Measurements from ENCODE around the gene FAM98B.

GRCh38 chr15:37093462-37094000, 6.8 kb downstream of the MEIS2 start:
- CAGE, long polyA plus RNA = no peak
- RRBS = no CpG with 5 or more reads among the region's 9 CpGs

GRCh38 chr15:37102790-37103103, 2.4 kb upstream of the MEIS2 start:
- CAGE, long polyA plus RNA = no peak
- RRBS = 24% methylated on average over 4 of the region's 16 CpGs

GRCh38 chr15:37807391-37807722, 127.1 kb upstream of the TMCO5A start:
- CAGE, long polyA plus RNA = no peak
- RRBS = no CpG with 5 or more reads among the region's 1 CpG

DNA sequence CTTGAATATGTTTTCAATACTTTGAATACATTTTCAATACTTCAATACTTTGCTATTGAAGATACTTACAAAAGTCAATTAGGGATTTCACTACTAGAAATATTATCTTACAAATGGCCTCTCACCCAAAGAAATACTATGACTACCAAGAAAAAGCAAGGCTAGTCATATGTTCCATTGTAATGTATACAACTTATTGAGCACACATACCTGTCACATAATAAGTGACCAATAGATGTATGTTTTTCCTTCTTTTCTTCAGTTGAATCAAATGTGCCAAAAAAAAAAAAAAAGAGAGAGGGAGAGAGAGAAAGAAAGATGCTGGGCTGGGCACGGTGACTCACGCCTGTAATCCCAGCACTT, 157.2 kb downstream of the TMCO5A start:
- CAGE, long polyA plus RNA = no peak
- RRBS = no CpG with 5 or more reads among the region's 2 CpGs

GRCh38 chr15:38282608-38283387, 30.2 kb downstream of the SPRED1 start:
- CAGE, long polyA plus RNA = no peak
- RRBS = no CpG with 5 or more reads among the region's 14 CpGs

DNA sequence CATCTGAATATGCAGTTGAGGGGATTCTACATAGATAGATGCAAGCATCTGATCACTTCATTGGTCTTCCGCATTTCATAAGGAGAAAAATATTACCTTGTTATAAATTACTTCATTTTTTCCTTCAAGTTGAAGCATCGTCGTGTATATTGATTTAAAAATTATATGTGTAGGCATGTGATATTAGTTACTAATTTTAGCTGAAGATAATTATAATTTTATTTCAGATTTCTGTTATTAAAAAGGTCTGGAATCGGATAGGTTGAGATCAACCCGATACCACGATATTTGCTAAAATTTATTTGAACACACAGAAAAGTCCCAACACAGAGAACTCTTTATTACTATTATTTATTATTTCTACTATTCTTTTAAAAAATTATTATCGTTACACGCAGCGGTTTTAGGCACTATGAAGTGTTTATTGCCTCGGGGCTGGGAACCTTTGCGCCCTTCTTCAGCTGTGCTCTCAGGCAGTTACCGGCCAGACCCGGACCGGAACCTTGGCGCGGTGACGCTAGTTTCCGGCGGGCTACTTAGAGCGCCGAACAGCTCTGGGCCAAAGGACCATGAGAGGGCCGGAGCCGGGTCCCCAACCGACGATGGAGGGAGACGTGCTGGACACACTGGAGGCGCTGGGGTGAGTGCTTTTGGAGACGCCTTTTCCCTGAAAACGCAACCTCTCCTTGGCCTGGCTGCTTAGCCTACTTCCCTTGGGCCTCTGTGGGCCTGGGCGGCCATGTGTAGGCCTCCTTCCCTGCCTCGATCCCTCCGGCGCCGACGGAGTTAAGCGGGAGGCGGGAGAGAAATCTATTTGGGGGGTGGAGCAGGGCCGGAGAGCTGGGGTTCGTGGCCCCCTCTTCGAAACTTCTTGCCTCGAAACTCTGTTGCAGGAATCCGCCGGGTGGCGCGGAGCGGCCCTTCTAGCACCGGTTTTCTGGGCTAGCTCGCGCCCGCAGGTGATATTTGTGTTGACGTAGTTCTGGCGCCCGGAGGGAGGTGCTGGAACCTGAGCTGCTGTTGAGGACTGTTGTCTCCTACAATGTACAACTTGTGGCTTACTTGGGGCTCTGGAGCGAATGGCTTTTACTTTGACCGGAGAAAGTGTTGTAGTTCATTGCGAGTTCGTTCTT, at the start of gene FAM98B:
Gene FAM98B, plus strand, starts transcription at position 535 of the 1,133 bp plus-strand sequence.
- CAGE, long polyA plus RNA = start-site peak on the plus strand centred at position 554 of the sequence, 97 bp wide, 527 and 739 reads in 2 replicates
- RRBS = 1% methylated on average over 26 of the region's 57 CpGs

GRCh38 chr15:38560343-38560970, 4.2 kb downstream of the RASGRP1 start:
- CAGE, long polyA plus RNA = no peak
- RRBS = no CpG with 5 or more reads among the region's 10 CpGs

DNA sequence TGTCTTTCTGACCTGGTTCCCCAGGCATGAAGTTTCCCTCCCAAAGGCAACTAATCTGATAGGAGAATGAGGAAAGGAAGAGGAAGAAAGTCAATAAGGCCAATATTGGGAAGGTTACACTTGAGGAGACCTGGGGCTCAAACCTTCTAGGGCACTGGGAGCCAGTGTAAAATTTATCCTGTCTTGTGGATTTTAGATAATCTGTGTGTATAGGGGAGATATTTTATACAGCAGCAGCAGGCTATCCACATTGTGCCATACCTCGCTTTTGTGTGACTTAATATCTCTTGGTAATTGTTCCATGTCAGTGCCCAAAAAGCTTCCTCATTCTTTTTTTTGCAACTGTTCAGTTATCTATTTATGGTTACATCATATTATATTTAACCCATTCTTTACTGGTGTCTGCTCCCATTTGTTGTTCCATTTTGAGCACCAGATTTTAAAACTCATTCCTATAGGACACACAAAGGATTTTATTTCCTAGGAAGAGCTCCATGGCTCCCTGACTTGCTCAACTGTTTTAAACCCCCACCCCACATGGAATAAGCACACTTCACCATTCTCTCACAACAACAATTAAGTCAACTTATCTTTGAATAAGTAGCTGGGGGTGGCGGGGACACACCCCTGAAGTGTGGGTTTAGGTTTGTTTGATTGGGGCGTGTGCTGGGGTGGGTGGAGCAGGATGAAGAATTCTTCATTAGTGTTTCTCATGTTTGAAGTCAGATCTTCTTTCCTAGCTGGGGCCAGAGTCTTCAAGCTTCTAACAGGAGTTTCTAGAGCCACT, 86.3 kb upstream of the RASGRP1 start:
- CAGE, long polyA plus RNA = no peak
- RRBS = no CpG with 5 or more reads among the region's 3 CpGs

- CAGE, long polyA plus RNA = no peak
- RRBS = no CpG with 5 or more reads among the region's 3 CpGs
These were observed 440.9 kb upstream of the THBS1 start for GRCh38 chr15:39139923-39140461.

- CAGE, long polyA plus RNA = no peak
- RRBS = no CpG with 5 or more reads among the region's 7 CpGs
These were observed 408.8 kb upstream of the THBS1 start for GRCh38 chr15:39171920-39172633.

DNA sequence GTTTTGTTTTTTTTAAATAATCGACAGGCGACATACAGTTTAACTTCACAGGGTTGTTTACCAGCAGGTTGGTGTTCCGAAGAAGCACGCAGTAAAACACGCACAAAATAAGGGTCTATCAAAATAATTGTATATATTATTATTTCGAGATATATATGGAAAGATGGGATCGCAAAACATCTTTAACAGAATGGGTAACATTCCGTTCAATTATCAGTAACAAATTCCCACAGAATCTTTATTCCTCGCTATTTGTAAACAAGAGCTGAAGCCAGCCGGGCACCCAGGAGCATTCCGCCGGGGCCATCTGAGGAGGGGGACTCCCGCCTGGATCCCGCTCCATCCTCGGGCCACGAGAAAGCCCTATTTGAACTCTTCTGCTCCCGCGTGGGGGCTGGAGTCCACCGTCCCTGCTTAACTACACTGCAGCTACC, 768 bp downstream of the GPR176 start:
- CAGE, long polyA plus RNA = no peak
- RRBS = no CpG with 5 or more reads among the region's 19 CpGs

DNA sequence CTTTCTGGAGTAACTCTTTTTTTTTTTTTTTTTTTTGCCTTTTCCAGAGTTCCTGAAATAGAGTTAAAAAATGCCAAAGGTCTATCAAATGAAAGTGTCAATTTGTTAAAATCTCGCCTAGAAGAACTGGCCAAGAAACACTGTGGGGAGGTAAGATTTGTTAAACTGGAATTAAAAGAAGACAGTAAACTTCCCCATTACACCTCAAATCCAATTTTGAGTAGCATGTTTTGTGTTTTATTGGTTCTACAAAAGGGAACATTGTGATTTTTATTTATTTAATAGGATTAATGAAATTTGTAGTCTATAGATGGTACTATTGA, 9.4 kb downstream of the EIF2AK4 start:
- CAGE, long polyA plus RNA = no peak
- RRBS = no CpG with 5 or more reads among the region's 1 CpG

DNA sequence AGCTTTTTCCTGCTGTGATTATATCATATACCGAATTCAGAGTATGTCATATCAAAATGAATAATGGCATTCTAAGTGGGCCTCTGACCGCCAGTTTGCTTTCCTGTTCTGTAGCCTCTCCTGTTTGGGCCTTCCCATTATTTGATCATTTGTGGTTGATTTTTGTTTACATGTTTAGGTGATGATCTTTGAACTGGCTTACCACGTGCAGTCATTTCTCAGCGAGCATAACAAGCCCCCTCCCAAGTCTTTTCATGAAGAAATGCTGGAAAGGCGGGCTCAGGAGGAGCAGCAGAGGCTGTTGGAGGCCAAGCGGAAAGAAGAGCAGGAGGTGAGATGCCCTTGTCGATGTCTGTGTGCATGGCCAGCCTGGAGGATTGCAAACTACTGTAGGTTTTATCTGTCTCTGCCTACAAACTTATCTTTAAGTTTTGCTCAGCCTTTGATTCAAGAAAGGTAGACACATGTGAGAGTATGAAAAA, 15.1 kb downstream of the EIF2AK4 start:
- CAGE, long polyA plus RNA = no peak
- RRBS = no CpG with 5 or more reads among the region's 7 CpGs

- CAGE, long polyA plus RNA = no peak
- RRBS = no CpG with 5 or more reads among the region's 3 CpGs
These were observed 6.6 kb upstream of the SRP14 start for GRCh38 chr15:40045569-40045903.

DNA sequence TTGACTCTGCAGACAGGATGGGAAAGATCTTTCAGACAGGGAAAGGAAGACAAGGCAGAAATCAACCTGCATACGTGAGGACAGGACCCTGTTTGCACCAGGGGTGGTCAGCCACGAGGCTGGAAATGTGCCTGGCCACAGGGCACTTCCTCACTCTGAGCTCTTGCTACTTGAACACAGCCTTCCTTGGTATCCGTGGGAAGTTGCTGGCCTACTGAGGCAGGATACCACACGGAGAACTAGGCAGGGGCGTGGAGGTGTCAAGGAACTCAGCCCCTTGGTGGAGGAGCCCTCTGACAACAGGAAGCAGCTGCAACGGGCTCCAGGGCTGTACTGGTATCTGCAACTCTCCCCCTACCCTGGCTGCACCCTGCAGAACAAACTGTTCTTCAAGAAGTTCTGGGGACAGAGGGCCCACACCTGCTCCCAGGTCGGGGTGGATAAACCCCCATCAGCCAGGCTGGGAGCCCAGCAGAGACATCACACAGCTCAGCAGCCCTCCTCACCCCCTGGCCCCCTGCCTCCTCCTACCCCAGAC, 9.4 kb upstream of the SRP14 start:
- CAGE, long polyA plus RNA = no peak
- RRBS = no CpG with 5 or more reads among the region's 7 CpGs

DNA sequence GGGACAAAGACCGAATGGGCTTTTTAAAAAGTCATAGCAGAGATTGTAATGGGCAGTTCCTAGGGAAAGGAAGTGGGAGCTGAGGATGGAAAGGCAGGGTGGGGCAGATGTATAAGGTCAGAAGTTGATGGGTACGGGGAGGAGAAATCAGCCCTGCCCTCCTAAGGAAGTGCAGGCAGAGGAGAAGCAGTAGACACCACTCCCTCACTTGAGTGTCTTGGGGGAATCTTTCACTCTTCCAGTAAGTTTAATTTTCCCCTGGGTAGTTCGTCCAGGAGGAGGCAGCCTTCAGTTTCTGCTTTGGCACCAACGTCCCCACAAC, 14.1 kb upstream of the SRP14 start:
- CAGE, long polyA plus RNA = no peak
- RRBS = no CpG with 5 or more reads among the region's 4 CpGs

DNA sequence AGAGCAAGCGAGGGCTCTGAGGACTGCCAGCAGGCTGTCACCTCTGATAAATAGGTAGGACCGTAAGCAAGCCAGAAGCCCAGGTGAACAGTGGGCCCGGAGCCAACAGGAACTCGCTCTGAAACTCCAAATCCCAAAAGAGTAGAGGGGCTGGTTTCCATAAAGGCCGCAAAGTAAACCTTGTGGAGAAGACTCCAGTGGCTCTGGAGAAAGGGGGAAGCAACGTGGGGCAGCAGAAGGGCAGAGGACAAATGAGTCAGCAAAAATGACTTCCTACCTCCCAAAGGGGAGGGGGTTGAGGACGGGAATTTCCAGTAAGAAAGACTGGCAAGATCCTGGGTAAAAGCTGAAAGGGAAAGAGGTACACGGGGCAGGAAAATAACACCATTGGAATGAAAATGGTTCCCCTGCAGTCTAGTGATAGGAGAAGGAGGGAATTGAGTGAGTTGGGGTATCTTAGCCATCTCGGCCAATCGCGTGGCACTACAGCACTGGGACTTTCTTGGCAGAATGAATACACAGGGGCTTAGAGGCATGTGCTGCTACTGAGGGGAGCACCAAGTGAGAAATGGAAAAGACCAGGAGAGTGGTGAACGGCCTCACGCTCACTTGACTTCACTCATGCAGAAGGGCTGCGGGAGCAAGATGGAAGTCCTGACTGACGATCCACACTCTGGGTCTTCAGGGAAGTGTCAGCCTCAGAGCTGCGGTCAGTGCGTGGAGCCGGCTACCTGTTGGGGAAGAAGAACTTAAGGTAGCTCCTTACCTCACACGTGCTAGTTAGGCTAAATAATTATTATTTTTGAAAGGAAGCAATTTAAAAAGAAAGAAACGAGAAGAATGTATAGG, 33.2 kb downstream of the BMF start:
- CAGE, long polyA plus RNA = no peak
- RRBS = no CpG with 5 or more reads among the region's 20 CpGs

- CAGE, long polyA plus RNA = no peak
- RRBS = no CpG with 5 or more reads among the region's 6 CpGs
These were observed 19.6 kb downstream of the BMF start for GRCh38 chr15:40088827-40089695.

GRCh38 chr15:40249121-40249635, 10.3 kb downstream of the PAK6 start:
- CAGE, long polyA plus RNA = no peak
- RRBS = no CpG with 5 or more reads among the region's 9 CpGs

- CAGE, long polyA plus RNA = no peak
- RRBS = no CpG with 5 or more reads among the region's 14 CpGs
These were observed 17.7 kb downstream of the PAK6 start for GRCh38 chr15:40256493-40257103.